ReNcell CX (cell line): ENCODE measurements around the gene KLHDC7B.

DNA sequence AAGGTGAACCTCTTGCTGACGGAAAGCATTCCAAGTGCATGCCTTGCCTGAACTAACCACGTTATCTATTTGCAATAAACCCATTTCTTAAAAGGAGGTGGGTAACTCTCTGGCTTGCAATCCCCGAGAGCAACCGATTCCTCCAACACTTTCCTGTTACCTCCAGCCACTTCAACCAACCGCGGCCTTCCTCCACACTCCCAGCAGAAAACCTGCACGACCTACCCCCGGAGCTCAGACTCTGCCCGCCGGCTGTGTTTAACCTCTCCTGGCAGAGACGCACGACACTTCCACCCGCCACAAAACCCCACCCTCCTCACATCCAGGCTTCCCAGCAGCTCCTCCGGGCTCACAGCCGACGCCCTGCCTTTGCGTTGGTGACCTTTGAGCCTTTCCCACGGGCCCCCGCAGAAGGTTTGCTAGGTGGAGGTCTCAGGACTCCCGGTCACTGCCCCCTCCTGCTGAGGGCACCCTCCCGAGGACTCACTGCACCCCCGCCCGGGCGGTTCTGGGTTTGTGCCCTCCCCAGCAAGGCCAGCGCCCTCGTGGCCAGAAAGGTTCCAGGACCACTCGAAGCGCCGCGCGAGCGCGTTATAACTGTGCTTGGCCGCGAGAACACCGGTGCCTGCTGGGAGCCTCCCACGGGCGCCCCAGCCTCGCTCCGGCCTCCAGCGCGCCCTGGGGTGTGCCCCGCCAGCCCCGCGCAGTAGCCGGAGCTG lies 554 bp downstream of the SCO2 start:
- PRO-cap: bidirectional peak, plus-strand start at position 659 of the sequence, minus-strand start at position 561 of the sequence

- PRO-cap: no peak
These were observed 3.4 kb upstream of the KLHDC7B start for GRCh38 chr22:50542043-50543003.

- PRO-cap: no peak
These were observed at the start of gene KLHDC7B for GRCh38 chr22:50545553-50546139. Gene KLHDC7B, plus strand, starts transcription at chr22:50545899.

- PRO-cap: no peak
These were observed 1.3 kb downstream of the SYCE3 start for GRCh38 chr22:50561382-50561876.

DNA sequence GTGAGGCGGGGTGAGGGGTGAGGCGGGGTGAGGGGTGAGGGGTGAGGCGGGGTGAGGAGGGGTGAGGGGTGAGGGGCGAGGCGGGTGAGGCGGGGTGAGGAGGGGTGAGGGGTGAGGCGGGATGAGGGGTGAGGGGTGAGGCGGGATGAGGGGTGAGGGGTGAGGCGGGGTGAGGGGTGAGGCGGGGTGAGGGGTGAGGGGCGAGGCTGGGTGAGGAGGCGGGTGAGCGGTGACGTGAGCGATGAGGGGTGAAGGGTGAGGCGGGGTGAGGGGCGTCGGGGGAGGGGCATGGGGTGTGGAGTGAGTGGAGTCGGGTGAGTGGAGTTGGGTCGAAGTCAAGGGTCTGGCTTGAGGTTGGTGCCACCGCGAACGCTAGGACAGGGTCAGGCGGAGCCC lies 314 bp downstream of the SYCE3 start:
- PRO-cap: no peak

DNA sequence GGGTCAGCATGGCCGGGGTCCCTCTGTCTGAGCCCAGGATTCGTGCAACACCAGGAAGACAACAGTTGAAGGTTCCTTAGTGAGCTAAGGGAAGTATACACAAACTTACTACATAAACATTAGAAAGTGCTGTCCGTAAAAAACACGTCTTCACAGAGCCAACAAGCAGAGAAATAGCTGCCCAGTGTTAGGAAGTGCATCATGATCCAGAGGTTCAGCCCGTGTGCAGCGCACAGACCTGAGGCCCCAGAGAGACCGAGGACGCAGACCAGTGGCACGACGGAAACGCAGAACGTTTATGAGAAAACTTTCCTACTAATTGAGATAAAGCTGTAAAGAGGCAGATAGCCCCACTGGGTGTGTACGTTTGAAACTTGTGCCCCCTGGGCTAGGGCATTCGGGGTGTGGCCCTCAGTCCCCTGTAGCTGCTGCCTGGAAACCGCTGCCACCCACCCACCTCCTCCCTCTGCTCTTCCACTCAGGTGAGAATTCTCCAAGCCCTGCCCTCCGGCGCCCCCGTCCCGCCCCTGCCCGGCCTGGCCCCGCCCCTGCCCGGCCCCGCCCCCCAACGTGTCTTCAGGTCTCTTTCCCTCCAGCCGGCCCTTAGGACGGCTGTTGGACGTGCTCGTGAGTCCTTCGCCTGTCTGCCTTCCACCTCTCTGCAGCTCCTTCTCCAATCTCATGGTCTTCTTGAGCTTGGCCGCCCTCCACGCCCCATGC lies 11.9 kb downstream of the MAPK8IP2 start:
- PRO-cap: no peak

DNA sequence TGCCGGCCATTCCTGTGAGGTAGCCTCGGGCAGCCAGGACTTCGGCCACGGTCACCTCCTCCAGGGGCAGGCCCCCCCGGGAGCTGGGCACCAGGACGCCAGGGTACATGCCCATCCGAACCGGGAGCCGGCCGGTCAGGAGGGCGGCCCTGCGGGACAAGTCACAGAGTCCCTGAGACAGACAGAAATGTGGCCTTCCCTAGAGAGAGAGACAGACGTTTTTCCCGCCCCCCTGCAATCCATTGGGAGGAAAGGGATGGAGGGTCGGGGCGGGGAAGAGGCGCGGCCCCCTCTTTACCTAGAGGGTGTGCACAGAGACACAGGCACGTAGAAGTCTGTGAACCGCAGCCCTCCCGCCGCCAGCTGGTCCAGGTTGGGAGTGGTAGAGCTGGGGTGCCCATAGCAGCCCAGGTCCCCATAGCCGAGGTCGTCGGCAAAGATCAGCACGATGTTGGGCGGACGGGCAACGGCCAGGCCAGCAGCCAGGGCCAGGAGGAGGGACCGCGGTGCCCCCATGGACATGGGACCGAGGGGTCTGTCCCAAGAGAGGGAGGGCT lies 616 bp downstream of the ARSA start:
- PRO-cap: no peak

DNA sequence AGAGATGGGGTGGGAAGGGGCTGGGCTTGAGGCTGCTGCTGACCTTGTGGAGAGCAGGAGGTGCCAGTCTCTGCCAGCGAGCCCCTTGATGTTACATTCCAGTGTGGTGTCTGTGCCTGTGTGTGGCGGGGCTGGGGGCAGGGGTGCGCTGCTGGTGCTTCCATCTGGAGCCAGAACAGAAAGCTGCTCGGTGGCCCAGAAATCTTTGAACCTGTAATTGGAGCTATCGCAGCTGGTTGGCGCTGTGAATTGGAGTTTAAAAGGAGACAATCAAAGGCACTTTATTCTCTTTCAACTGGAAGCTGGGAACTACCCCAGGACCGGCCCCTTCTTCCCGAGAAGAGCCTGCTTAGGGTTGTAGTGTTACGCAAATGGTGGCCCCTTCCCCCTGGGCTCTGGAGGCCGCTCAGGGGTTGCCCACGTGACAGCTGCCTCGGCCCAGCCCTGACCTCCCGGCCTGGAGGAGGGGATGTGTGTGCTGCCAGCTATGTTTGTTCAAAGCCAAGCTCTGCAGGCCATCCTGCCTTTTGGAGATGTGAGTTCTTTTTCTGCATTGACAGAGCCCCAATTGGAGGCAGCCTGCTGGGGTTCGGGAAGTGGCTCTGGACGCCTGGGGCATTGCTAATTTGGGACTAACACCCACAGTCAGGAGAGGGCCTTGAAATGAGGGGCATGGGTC lies 13.9 kb upstream of the ARSA start:
- PRO-cap: no peak

- PRO-cap: no peak
These were observed 45.4 kb upstream of the ARSA start for GRCh38 chr22:50673203-50673980.

- PRO-cap: no peak
These were observed 40.6 kb upstream of the ACR start for GRCh38 chr22:50697203-50698044.

- PRO-cap: no peak
These were observed 3.7 kb upstream of the ACR start for GRCh38 chr22:50734295-50734619.